ENCODE data around the gene ANKRD20A1.

DNA sequence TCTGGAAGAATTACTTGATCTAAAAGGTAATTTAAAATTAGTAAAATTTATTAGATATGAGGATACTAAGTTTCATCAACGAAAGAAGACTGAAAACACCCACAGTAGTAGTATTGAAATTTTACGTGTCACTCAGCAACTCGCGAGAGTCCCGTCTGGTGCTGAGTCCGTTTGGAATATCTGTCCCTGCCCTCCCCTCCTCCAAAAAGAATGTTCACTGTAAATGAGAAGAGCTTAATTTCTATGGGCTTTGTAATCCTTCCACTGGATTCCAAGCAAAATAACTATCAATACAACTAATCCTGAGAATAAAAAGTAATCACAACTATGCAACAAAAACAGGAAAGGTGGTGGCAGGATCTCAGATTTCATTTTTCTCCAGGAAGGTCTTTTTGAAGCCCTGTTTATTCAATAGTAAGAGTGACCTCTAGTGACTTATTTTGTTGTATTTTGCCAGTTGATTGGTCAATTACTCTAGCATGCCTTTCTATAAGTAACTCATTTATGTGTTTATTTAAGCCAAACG lies 2.1 kb downstream of the CNTNAP3B start:
- RAMPAGE, long total RNA: no peak
- RRBS: no CpG with 5 or more reads among the region's 7 CpGs
PRO-cap:
- standard: no peak
- CoPRO, capped RNA only, 2 experiments: no peak in any of the 2 experiments
- CoPRO, capped and uncapped RNA, 2 experiments: no peak in any of the 2 experiments
- CoPRO, uncapped RNA only, 2 experiments: no peak in any of the 2 experiments
CAGE:
- cytosol, long polyA plus RNA: no peak
- long polyA plus RNA: no peak
- nucleolus, long total RNA: no peak
- nucleus, long polyA plus RNA: no peak

GRCh38 chr9:42307412-42307857 lies 124.0 kb downstream of the SPATA31A6 start:
- RAMPAGE, long total RNA: no peak
- RRBS: no CpG with 5 or more reads among the region's 2 CpGs
PRO-cap:
- standard: no peak
- CoPRO, capped RNA only, 2 experiments: no peak in any of the 2 experiments
- CoPRO, capped and uncapped RNA, 2 experiments: no peak in any of the 2 experiments
- CoPRO, uncapped RNA only, 2 experiments: no peak in any of the 2 experiments
CAGE:
- cytosol, long polyA plus RNA: no peak
- long polyA plus RNA: no peak
- nucleolus, long total RNA: no peak
- nucleus, long polyA plus RNA: no peak

GRCh38 chr9:42725475-42726018 lies 542.1 kb downstream of the SPATA31A6 start:
- RAMPAGE, long total RNA: no peak
- RRBS: no CpG with 5 or more reads among the region's 21 CpGs
PRO-cap:
- standard: no peak
- CoPRO, capped RNA only, 2 experiments: no peak in any of the 2 experiments
- CoPRO, capped and uncapped RNA, 2 experiments: no peak in any of the 2 experiments
- CoPRO, uncapped RNA only, 2 experiments: no peak in any of the 2 experiments
CAGE:
- cytosol, long polyA plus RNA: no peak
- long polyA plus RNA: no peak
- nucleolus, long total RNA: no peak
- nucleus, long polyA plus RNA: no peak

GRCh38 chr9:61554523-61555058 lies 364.8 kb downstream of the SPATA31A7 start:
- RAMPAGE, long total RNA: no peak
- RRBS: no CpG with 5 or more reads among the region's 11 CpGs
PRO-cap:
- standard: no peak
- CoPRO, capped RNA only, 2 experiments: no peak in any of the 2 experiments
- CoPRO, capped and uncapped RNA, 2 experiments: no peak in any of the 2 experiments
- CoPRO, uncapped RNA only, 2 experiments: no peak in any of the 2 experiments
CAGE:
- cytosol, long polyA plus RNA: no peak
- long polyA plus RNA: no peak
- nucleolus, long total RNA: no peak
- nucleus, long polyA plus RNA: no peak

DNA sequence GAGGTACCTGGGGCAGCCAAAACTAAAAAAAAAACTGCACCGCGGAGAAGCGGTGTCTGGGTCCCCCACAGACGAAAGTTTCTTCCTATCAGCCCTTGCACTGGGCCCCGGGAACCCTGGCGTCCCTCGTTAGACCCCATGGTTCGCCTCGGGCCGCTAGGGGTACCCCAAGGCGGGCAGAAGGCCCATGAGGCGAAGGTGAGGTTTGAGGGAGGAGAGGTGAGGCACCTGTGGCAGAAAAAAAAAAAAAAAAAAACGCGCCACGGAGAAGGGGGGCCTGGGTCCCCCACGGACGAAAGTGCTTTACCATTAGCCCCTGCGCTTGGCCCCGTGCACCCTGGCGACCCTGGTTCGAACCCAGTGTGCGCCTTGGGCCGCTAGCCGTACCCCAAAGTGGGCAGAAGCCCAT lies 1576.2 kb downstream of the FOXD4L5 start:
- RAMPAGE, long total RNA: no peak
- RRBS: no CpG with 5 or more reads among the region's 24 CpGs
PRO-cap:
- standard: no peak
- CoPRO, capped RNA only, 2 experiments: no peak in any of the 2 experiments
- CoPRO, capped and uncapped RNA, 2 experiments: no peak in any of the 2 experiments
- CoPRO, uncapped RNA only, 2 experiments: no peak in any of the 2 experiments
CAGE:
- cytosol, long polyA plus RNA: no peak
- long polyA plus RNA: no peak
- nucleolus, long total RNA: no peak
- nucleus, long polyA plus RNA: no peak

- RAMPAGE, long total RNA: no peak
- RRBS: no CpG with 5 or more reads among the region's 20 CpGs
PRO-cap:
- standard: unidirectional peak, minus-strand start at chr9:64016549
- CoPRO, capped RNA only, 2 experiments: peak in 2 of 2 experiments; most common minus-strand start chr9:64016541 (in 1)
- CoPRO, capped and uncapped RNA, 2 experiments: no peak in any of the 2 experiments
- CoPRO, uncapped RNA only, 2 experiments: no peak in any of the 2 experiments
CAGE:
- cytosol, long polyA plus RNA: no peak
- long polyA plus RNA: no peak
- nucleolus, long total RNA: no peak
- nucleus, long polyA plus RNA: no peak
These were observed 1268.7 kb downstream of the FOXD4L5 start for GRCh38 chr9:64016396-64016634.

DNA sequence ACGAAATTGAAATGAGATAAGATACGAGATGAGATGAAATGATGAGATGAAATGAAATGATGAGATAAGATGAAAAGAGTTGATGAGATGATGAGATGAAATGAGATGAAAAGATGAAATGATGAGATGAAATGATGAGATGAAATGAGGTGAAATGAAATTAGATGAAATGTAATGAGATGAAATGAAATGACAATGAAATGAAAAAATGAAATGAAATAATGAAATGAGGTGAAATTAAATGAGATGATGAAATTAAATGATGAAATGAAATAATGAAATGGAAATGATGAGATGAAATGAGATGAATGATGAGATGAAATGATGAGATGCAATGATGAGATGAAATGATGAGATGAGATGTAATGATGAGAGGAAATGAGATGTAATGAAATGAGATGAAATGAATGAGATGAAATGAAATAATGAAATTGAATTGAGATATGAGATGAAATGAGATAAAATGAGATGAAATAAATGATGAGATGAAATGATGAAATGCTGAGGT lies 560.7 kb downstream of the FOXD4L5 start:
- RAMPAGE, long total RNA: no peak
- RRBS: no CpG with 5 or more reads among the region's 2 CpGs
PRO-cap:
- standard: no peak
- CoPRO, capped RNA only, 2 experiments: no peak in any of the 2 experiments
- CoPRO, capped and uncapped RNA, 2 experiments: no peak in any of the 2 experiments
- CoPRO, uncapped RNA only, 2 experiments: no peak in any of the 2 experiments
CAGE:
- cytosol, long polyA plus RNA: no peak
- long polyA plus RNA: no peak
- nucleolus, long total RNA: no peak
- nucleus, long polyA plus RNA: no peak

DNA sequence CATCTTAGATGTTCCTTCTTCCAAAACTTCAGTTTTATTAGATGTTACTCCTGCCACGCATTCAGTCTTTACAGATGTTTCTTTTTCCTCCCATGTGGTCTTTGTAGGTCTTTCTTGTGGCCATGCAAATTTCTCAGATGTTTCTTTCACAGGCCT lies 415.0 kb downstream of the FOXD4L5 start:
- RAMPAGE, long total RNA: no peak
- RRBS: no CpG with 5 or more reads among the region's 1 CpG
PRO-cap:
- standard: no peak
- CoPRO, capped RNA only, 2 experiments: no peak in any of the 2 experiments
- CoPRO, capped and uncapped RNA, 2 experiments: no peak in any of the 2 experiments
- CoPRO, uncapped RNA only, 2 experiments: no peak in any of the 2 experiments
CAGE:
- cytosol, long polyA plus RNA: no peak
- long polyA plus RNA: no peak
- nucleolus, long total RNA: no peak
- nucleus, long polyA plus RNA: no peak

DNA sequence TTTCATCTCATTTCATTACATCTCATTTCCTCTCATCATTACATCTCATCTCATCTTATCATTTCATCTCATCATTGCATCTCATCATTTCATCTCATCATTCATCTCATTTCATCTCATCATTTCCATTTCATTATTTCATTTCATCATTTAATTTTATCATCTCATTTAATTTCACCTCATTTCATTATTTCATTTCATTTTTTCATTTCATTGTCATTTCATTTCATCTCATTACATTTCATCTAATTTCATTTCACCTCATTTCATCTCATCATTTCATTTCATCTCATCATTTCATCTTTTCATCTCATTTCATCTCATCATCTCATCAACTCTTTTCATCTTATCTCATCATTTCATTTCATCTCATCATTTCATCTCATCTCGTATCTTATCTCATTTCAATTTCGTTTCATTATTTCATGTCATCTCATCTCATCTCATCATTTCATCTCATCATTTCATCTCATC lies 75.0 kb downstream of the FOXD4L4 start:
- RAMPAGE, long total RNA: no peak
- RRBS: no CpG with 5 or more reads among the region's 2 CpGs
PRO-cap:
- standard: no peak
- CoPRO, capped RNA only, 2 experiments: no peak in any of the 2 experiments
- CoPRO, capped and uncapped RNA, 2 experiments: no peak in any of the 2 experiments
- CoPRO, uncapped RNA only, 2 experiments: no peak in any of the 2 experiments
CAGE:
- cytosol, long polyA plus RNA: no peak
- long polyA plus RNA: no peak
- nucleolus, long total RNA: no peak
- nucleus, long polyA plus RNA: no peak

DNA sequence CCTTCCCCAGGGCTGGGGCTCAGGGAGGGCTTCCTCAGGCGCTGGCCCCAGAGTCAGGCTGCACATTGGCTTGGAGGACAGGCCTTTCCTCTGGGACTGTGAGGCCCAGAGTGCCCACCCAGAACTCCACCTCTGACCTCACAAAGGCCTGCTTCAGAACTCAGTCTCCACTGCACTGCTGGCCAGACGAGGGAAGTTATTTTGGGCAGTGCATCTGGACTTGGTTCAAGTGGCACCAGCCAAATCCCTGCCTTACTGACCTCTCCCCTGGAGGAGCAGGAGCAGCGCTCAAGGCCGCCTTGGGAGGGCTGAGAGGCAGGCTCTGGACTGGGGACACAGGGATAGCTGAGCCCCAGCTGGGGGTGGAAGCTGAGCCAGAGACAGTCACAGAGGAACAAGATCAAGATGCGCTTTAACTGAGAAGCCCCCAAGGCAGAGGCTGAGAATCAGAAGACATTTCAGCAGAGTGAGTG lies 140.3 kb downstream of the FOXD4L4 start:
- RAMPAGE, long total RNA: no peak
- RRBS: no CpG with 5 or more reads among the region's 5 CpGs
PRO-cap:
- standard: no peak
- CoPRO, capped RNA only, 2 experiments: no peak in any of the 2 experiments
- CoPRO, capped and uncapped RNA, 2 experiments: no peak in any of the 2 experiments
- CoPRO, uncapped RNA only, 2 experiments: no peak in any of the 2 experiments
CAGE:
- cytosol, long polyA plus RNA: no peak
- long polyA plus RNA: no peak
- nucleolus, long total RNA: no peak
- nucleus, long polyA plus RNA: no peak

GRCh38 chr9:67858736-67859005 lies at the start of gene ANKRD20A1:
TSS of gene ANKRD20A1 (plus strand) at chr9:67858931.
- RAMPAGE, long total RNA: no peak
- RRBS: no CpG with 5 or more reads among the region's 16 CpGs
PRO-cap:
- standard: no peak
- CoPRO, capped RNA only, 2 experiments: no peak in any of the 2 experiments
- CoPRO, capped and uncapped RNA, 2 experiments: no peak in any of the 2 experiments
- CoPRO, uncapped RNA only, 2 experiments: no peak in any of the 2 experiments
CAGE:
- cytosol, long polyA plus RNA: no peak
- long polyA plus RNA: no peak
- nucleolus, long total RNA: no peak
- nucleus, long polyA plus RNA: no peak

DNA sequence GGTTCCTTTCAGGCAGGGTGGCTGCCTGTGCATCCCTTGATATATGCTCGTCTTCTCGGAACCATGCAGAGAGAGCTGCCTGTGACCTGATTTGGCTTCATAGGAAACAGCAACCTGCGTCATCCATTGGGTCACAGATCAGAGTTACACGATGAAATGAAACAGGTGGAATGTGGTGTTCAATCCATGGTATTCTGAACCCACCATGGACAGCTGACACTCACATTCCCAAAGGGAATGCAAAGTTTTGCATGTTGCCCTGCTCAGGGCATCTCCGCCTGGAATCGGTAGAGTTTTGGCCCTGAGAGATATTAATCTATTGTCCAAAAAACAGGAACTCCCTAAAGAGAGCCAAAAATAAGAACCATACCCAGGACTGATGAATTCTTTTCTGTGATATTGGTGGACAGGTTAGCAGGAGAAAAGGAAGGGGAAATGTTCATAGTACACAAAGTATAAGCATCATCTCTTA lies 85.6 kb downstream of the TMEM252 start:
- RAMPAGE, long total RNA: no peak
- RRBS: no CpG with 5 or more reads among the region's 6 CpGs
PRO-cap:
- standard: no peak
- CoPRO, capped RNA only, 2 experiments: no peak in any of the 2 experiments
- CoPRO, capped and uncapped RNA, 2 experiments: no peak in any of the 2 experiments
- CoPRO, uncapped RNA only, 2 experiments: no peak in any of the 2 experiments
CAGE:
- cytosol, long polyA plus RNA: no peak
- long polyA plus RNA: no peak
- nucleolus, long total RNA: no peak
- nucleus, long polyA plus RNA: no peak

GRCh38 chr9:68731805-68732409 lies 26.9 kb downstream of the PIP5K1B start:
- RAMPAGE, long total RNA: no peak
- RRBS: no CpG with 5 or more reads among the region's 6 CpGs
PRO-cap:
- standard: no peak
- CoPRO, capped RNA only, 2 experiments: no peak in any of the 2 experiments
- CoPRO, capped and uncapped RNA, 2 experiments: no peak in any of the 2 experiments
- CoPRO, uncapped RNA only, 2 experiments: no peak in any of the 2 experiments
CAGE:
- cytosol, long polyA plus RNA: no peak
- long polyA plus RNA: no peak
- nucleolus, long total RNA: no peak
- nucleus, long polyA plus RNA: no peak

DNA sequence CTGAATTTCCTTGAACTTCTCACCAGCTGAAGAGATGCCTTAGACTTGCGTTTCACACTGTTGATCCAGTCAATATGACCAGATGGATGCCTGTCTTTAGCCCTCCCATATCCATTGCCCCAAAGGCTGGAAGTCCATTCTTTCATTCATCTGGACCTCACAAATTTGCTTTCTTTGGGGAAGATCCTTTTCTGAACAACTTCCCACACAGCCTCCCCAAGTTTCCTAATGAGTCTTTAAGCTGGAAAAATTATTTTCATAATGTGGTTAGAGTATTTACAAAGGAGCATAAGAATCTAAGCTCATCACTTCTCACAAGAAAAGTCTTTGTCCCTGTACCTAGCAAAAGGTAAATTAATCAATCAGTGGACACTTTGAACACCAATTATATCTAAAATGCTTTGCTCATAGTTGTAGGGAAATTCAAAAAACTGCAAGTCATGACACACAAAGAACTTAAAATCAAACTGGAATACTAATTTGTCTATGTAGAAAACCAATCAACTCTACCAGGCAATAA lies 98.4 kb downstream of the PABIR1 start:
- RAMPAGE, long total RNA: no peak
- RRBS: no CpG with 5 or more reads among the region's 1 CpG
PRO-cap:
- standard: no peak
- CoPRO, capped RNA only, 2 experiments: no peak in any of the 2 experiments
- CoPRO, capped and uncapped RNA, 2 experiments: no peak in any of the 2 experiments
- CoPRO, uncapped RNA only, 2 experiments: no peak in any of the 2 experiments
CAGE:
- cytosol, long polyA plus RNA: no peak
- long polyA plus RNA: no peak
- nucleolus, long total RNA: no peak
- nucleus, long polyA plus RNA: no peak

- RAMPAGE, long total RNA: no peak
- RRBS: no CpG with 5 or more reads among the region's 5 CpGs
PRO-cap:
- standard: no peak
- CoPRO, capped RNA only, 2 experiments: no peak in any of the 2 experiments
- CoPRO, capped and uncapped RNA, 2 experiments: no peak in any of the 2 experiments
- CoPRO, uncapped RNA only, 2 experiments: no peak in any of the 2 experiments
CAGE:
- cytosol, long polyA plus RNA: no peak
- long polyA plus RNA: no peak
- nucleolus, long total RNA: no peak
- nucleus, long polyA plus RNA: no peak
These were observed 116.2 kb downstream of the PABIR1 start for GRCh38 chr9:68895767-68896669.

GRCh38 chr9:69134396-69134970 lies 39.6 kb upstream of the TJP2 start:
- RAMPAGE, long total RNA: no peak
- RRBS: no CpG with 5 or more reads among the region's 7 CpGs
PRO-cap:
- standard: no peak
- CoPRO, capped RNA only, 2 experiments: no peak in any of the 2 experiments
- CoPRO, capped and uncapped RNA, 2 experiments: no peak in any of the 2 experiments
- CoPRO, uncapped RNA only, 2 experiments: no peak in any of the 2 experiments
CAGE:
- cytosol, long polyA plus RNA: no peak
- long polyA plus RNA: no peak
- nucleolus, long total RNA: no peak
- nucleus, long polyA plus RNA: no peak

DNA sequence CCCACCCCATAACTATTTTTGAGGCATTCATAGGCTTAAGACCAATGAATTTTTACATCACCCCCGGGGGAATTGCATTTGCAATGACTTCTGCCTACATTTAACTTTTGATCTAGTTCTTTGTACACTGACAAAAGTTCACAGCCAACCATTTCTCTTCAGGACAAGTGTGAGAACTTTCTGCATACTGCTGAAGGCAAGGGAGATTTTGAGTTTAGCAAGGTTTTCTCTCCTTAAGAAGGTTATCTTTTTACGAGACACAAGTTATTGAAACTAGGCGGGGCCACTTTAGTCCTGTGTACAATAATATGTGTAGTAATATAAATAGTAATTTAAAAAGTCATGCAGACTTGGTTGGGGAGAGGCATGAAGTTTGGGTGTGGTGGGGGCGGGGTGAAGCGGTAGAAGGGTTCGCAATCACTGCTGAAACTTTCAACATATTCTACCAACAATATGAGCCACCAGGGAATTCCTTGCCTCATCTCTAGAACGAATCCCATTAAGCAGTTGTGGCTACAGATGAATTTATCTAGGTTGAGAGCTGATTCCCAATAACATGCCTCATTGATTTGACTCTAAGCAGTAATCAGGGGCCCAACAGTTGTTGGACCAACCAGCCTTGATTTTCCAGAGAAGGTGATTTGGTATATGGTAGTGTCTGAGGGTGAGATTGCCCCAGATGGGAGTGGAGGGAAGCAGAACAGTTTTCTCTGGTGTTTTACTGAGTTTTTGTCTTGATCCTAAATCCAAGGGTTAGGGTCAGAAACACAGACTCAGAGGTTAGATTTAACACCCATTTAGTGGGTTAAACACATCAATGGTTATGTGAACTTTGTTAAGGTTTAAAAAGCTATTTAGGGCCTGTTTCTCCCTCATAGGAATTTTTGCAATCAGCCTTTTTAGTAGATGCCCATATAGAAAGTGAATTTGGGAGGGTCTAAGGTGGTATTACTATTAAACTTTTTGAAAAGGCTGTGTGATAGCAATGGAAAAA lies 2.8 kb downstream of the TJP2 start:
- RAMPAGE, long total RNA: no peak
- RRBS: no CpG with 5 or more reads among the region's 7 CpGs
PRO-cap:
- standard: no peak
- CoPRO, capped RNA only, 2 experiments: no peak in any of the 2 experiments
- CoPRO, capped and uncapped RNA, 2 experiments: no peak in any of the 2 experiments
- CoPRO, uncapped RNA only, 2 experiments: no peak in any of the 2 experiments
CAGE:
- cytosol, long polyA plus RNA: no peak
- long polyA plus RNA: no peak
- nucleolus, long total RNA: no peak
- nucleus, long polyA plus RNA: no peak

DNA sequence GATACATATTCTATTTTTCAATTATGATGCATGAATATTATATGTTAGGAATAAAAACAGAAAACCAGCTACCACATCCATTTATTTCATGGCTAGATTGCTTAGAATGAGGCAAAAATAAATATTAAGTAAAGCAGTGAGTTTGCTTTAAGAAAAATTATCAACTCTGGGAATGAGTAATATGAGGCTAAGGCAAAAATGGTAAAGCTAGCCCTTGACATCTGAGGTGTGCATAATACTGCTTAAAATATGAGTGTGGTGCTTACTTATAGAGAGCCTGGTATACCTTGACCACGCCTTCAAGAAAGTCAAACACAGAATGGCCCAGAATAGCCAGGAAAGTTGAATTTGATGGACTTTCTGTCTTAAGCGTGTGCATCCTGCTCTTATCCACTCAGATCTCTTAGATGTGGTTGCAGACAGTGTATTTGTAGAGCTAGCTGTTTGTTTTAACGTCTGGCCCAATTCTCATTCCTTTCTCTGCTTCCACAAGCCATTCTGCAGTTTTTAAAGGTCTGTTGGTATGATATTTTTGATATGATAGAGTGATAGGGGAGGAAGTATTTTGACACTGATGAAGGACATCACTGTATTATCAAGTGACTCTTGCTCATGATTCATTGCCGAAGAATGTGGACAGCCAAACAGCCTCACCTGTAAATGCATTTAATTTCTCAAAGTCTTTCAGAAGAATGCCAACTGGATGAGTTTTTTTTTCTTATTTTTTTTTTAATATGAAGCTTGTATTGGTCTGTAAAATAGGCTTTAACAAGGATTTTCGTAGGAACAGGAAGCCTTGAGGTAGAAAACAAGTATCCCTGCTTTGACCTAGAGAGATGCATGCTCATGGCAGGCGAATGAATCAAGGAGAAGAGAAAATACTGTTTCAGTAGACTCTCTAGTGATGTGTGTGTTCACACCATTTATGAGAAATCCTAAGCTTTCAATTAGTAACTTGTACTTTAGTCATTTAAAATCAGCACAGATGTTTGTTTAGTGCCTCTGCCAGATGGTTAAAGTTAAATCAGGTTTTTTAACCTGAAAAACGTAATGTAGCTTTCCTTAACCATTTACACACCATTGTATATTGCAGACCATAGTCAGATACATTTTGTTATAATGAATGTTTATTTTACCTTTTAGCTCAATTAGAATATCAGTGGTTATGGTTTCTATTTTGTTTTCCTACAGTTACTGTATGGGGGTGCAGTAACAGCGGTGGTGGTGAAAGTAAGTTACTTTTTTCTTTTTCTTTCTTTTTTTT lies 4.6 kb downstream of the TJP2 start:
- RAMPAGE, long total RNA: no peak
- RRBS: no CpG with 5 or more reads among the region's 8 CpGs
PRO-cap:
- standard: no peak
- CoPRO, capped RNA only, 2 experiments: no peak in any of the 2 experiments
- CoPRO, capped and uncapped RNA, 2 experiments: no peak in any of the 2 experiments
- CoPRO, uncapped RNA only, 2 experiments: no peak in any of the 2 experiments
CAGE:
- cytosol, long polyA plus RNA: no peak
- long polyA plus RNA: no peak
- nucleolus, long total RNA: no peak
- nucleus, long polyA plus RNA: no peak

DNA sequence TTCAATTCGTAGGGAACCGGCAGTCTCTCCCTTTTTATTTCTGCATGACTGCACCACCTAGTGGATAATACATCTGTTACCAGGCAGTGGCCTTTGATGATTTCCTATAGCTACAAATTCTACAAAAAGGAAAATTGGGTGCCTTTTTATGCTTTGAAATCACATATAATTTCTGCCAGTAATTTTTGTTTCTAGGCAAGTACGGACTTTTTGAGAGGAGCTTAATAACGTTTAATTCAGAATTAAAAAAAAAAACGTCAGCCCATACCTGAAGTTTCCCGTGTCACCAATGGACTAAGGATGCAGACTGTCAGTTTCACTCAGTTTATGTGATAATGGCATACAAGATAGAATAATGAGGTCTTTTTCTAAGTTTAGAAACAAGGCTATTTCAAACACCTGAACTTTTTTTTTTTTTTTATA lies 19.2 kb downstream of the TJP2 start:
- RAMPAGE, long total RNA: no peak
- RRBS: no CpG with 5 or more reads among the region's 6 CpGs
PRO-cap:
- standard: no peak
- CoPRO, capped RNA only, 2 experiments: no peak in any of the 2 experiments
- CoPRO, capped and uncapped RNA, 2 experiments: no peak in any of the 2 experiments
- CoPRO, uncapped RNA only, 2 experiments: no peak in any of the 2 experiments
CAGE:
- cytosol, long polyA plus RNA: no peak
- long polyA plus RNA: no peak
- nucleolus, long total RNA: no peak
- nucleus, long polyA plus RNA: no peak